ENCODE measurements around a stretch of chr7.

- RRBS: no CpG with 5 or more reads among the region's 19 CpGs
These were observed 49.9 kb downstream of the CARD11 start for GRCh38 chr7:2993684-2994165.

- RRBS: no CpG with 5 or more reads among the region's 10 CpGs
These were observed 44.9 kb downstream of the CARD11 start for GRCh38 chr7:2998756-2999140.

DNA sequence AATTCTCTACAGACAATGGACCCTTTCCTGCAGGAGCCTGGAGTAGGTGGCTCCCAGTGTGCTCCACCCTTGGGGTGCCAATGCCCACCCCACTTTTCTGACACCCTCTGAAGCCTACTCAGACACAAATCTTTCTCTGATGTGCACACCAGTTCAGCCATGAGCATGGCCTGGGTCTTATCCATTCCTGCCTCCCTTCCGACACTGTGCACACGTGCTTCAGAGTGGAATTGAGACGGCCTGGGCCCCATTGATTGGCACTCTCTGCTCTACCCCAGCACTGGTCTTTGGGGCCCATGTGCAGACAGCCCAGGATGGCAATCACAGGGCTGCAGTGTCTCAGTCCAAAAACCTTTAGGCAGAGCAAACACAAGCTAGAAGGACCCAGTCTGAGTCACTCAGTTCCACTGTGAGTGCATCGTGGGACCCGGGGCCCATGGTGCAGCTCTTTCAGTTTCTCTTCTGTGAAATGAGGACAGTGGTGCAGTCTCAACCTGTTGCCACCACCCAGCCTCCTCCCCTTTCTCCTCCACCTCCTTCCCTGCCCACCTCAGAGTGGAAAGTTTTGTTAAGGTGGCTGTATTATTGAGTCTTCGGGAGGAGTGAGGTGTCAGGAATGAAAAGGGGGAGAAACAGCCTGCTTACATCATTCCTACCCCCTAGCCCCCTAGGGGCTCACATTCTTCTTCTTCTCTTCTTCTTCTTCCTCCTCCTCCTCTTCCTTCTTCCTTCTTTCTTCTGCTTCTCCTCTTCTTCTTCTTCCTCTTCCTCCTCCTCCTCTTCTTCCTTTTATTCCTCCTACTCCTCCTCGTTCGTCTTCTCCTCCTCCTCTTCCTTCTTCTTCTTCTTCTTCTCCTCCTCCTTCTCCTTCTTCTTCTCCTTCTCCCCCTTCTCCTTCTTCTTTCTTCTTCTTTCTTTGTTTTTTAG, 19.4 kb upstream of the CARD11 start:
- RRBS: no CpG with 5 or more reads among the region's 8 CpGs

DNA sequence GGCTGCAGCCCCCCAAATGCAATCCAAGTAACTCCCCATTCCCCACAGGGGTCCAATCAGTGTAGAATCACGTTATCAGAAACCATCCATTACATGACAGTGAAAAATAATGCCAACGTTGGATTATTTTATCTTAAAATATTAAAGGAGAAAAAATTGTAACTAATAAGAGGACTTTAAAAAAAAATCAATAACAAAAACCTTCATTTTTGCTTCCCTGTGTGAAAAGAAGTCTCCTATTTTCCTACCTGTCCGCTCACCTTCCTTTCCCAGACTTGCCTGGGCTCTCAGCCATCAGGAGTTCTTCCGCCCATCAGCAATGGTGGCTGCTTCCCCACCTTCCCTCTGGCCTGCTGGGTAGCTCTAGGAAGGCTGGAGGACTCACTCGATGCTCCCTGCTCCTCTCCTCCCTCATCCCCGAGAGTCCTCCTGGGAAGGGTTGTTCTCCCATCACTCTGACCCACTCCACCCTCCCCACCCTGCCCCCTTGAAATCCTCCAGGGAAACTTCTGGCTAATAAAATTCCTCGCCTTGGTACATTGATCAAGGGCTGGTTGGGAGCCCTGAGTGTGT, 126.6 kb upstream of the SDK1 start:
- RRBS: no CpG with 5 or more reads among the region's 7 CpGs

- RRBS: no CpG with 5 or more reads among the region's 3 CpGs
These were observed 68.8 kb upstream of the SDK1 start for GRCh38 chr7:3232129-3232755.

- RRBS: no CpG with 5 or more reads among the region's 3 CpGs
These were observed 36.5 kb downstream of the SDK1 start for GRCh38 chr7:3337537-3338054.

GRCh38 chr7:3388587-3389223, 87.7 kb downstream of the SDK1 start:
- RRBS: no CpG with 5 or more reads among the region's 6 CpGs

GRCh38 chr7:3948878-3949229, 647.8 kb downstream of the SDK1 start:
- RRBS: 68% methylated on average over 7 of the region's 10 CpGs

- RRBS: no CpG with 5 or more reads among the region's 17 CpGs
These were observed 414.4 kb upstream of the FOXK1 start for GRCh38 chr7:4267608-4268169.

- RRBS: no CpG with 5 or more reads among the region's 4 CpGs
These were observed 147.4 kb upstream of the FOXK1 start for GRCh38 chr7:4534771-4534987.

DNA sequence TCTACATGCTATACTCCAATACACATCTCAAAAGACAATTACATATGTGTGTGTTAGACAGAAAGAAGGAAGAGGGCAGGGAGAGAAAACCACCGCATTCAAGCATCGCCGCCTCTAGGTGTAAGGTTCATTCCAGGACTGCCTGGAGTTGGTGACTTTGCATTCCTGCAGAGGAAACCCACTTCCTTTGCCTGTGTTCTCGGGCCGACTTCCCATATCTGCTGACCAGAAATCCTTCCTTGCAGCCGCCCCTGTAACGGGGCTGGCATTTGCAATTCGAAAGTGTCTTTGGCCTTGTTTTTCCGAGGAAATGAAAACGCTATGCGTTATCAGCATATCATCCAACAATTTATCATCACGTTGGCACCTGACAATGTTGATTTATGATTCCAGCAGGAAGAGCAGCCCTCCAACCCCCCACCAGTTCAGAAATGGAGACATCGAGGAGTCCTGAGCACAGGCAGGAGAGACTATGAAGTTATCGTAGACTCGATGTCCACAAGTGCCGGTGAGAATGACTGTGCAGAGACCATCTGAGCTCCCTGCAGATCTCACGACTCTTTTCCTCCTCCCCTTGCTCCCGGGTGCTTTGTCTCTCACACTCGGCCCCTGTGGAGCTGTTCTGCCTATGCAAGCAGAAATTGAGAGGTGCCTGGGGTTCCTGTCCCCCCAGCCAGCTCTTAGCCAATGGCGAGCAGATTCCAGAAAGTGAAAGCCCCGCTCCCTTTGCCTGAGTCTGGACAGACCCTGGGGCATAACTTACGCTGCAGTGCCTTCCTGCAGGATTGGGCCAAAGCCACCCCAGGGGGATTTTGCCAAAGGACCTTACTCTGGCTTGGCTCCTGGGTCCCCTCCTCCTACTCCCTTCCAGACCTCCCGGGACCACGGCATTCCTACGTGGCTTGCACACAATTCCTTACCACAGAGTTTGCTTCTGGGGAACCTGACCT, 68.9 kb upstream of the FOXK1 start:
- RRBS: 70% methylated on average over 6 of the region's 25 CpGs

DNA sequence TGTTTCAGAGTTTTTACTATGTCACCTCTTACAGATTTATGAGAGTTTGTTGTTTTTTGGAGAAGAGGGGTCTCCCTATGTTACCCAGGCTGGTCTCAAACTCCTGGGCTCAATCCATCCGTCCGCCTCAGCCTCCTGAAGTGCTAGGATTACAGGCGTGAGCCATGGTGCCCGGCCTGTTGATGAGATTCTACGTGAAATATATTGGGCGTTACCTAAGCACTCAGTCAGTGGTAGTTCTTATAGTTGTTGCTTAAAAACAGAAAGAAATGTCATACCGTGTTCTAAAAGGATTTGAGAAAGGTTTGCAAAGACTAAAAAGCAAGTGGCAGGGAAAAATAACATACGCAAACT, 39.5 kb upstream of the FOXK1 start:
- RRBS: no CpG with 5 or more reads among the region's 8 CpGs

- RRBS: no CpG with 5 or more reads among the region's 13 CpGs
These were observed 44.4 kb downstream of the FOXK1 start for GRCh38 chr7:4726458-4726899.

- RRBS: 95% methylated on average over 6 of the region's 13 CpGs
These were observed 10.3 kb upstream of the AP5Z1 start for GRCh38 chr7:4765099-4765576.

GRCh38 chr7:4783875-4784764, 8.7 kb downstream of the AP5Z1 start:
- RRBS: 92% methylated on average over 12 of the region's 53 CpGs

GRCh38 chr7:4790971-4791614, 15.7 kb downstream of the AP5Z1 start:
- RRBS: no CpG with 5 or more reads among the region's 27 CpGs

DNA sequence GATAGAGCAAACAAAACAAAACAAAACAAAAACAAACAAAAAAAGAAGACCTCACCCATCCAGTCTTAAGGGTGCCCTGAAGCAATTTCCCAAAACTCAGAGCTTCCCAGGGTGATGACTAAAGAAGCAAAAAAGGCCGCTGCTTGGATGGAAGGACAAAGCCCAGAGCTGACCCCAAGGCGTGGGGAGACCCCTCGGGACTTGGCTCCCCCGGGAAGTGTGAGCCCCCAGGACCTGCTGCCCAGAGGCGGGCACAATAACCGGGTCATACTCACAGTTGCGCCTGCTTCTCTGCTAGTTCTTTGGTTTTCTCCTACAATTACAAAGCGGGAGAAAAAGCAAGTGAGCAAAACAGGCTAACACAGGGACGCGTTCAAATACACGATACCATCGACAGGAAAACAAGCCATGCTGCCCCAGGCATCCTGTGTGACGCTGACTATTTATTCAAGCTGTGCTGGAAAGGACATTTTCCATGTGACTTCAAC, 29.9 kb downstream of the PAPOLB start:
- RRBS: 69% methylated on average over 3 of the region's 13 CpGs

- RRBS: no CpG with 5 or more reads among the region's 13 CpGs
These were observed 39.6 kb upstream of the MMD2 start for GRCh38 chr7:4998362-4999228.

GRCh38 chr7:5088498-5088864, 42.8 kb downstream of the RBAK start:
- RRBS: no CpG with 5 or more reads among the region's 8 CpGs

- RRBS: no CpG with 5 or more reads among the region's 20 CpGs
These were observed 28.8 kb downstream of the WIPI2 start for GRCh38 chr7:5218623-5219390.